Cardiac atrium fibroblast (primary cell): ENCODE data around the gene TPRX2.

DNA sequence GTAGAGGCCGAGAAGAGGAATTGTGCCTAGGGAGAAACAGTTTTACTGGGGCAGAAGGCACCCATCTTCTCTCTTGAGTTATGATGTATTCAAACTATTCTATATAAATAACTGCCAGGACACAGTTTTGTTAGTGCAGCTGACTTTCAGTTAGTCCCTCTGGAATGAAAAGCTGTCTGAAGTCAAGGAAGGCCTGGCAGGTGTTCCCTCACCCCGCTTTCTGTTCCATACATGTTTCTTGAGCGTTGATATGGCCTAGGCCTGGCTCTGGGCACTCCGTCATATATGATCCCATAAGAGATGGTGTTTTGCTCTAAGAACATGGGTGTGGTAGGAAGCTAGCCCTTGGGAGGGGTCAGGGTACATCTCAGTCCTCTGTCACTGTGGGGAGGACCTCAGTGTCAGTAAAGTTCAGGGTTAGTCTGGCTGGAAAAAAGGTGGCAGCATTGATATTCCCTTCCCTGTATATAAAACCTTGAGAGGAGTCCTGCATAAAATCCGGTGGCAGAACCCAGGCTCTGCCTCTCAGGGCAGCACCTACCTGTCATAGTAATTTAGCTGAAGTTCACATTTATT is 73.6 kb upstream of the NPAS1 start:
- RAMPAGE, long total RNA, result no peak

GRCh38 chr19:47100060-47100573 is 13.5 kb downstream of the ZC3H4 start:
- RAMPAGE, long total RNA, result no peak

- RAMPAGE, long total RNA, result no peak
These were observed 15.2 kb downstream of the SAE1 start for GRCh38 chr19:47145768-47146357.

DNA sequence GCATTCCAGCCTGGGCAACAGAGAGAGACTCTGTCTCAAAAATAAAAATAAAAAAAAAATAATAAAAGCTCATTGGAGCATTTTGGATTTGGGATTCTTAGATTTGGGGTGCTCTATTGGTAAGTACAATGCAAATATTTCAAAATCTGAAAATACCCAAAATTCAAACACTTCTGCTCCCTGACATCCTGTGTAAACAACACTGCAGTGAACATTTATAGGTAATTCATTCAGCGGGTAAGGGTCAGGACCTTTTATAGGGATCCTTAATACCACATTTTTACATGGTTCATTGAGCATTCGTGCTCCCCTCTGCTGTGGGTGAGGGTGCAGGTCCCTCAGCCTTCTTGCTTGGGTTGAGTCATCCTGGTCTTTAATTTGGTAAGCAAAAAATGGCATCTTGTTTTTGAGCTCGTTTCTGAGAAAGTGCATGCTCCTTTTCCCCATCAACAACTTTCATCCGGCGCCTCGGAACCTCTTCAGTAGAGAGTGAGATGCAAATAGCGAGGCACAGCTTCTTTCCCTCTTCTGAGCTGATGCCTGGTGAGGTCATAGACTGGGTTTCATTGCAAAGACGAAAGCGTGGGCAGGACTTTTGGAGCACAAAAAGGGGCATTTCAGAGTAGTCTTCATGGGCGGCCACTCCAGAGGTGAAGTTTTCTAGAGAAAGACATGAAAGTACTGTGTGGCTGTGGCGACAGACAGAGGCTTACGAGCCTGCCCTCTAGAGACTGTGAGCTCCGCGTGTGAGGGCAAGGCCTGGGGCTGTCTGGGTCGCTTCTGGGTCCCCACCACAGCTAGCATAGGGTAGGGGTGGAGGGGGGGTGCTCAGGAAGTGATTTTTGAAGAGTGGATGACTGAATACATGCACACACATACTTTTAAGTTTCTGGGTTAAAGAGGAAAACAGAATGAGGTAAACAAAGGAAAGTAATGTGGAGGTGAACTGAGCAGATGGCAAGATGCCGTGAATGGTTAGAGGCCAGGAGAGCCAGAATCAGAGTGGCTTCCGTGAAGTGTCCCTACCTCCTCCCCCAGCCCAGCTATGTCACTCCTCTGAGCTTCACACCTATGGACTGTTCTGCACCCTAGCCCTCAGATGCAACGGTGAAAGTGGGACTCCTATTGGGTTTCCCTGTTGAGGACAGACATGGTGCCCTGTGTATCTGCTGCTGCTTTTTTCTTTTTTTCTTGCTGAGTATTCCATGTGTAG is 44.4 kb downstream of the BBC3 start:
- RAMPAGE, long total RNA, result no peak

GRCh38 chr19:47228797-47229187 is 2.2 kb downstream of the BBC3 start:
- RAMPAGE, long total RNA, result no peak

- RAMPAGE, long total RNA, result no peak
These were observed 369 bp upstream of the DHX34 start for GRCh38 chr19:47348742-47349150.

- RAMPAGE, long total RNA, result no peak
These were observed 911 bp upstream of the MEIS3 start for GRCh38 chr19:47420157-47420718.

DNA sequence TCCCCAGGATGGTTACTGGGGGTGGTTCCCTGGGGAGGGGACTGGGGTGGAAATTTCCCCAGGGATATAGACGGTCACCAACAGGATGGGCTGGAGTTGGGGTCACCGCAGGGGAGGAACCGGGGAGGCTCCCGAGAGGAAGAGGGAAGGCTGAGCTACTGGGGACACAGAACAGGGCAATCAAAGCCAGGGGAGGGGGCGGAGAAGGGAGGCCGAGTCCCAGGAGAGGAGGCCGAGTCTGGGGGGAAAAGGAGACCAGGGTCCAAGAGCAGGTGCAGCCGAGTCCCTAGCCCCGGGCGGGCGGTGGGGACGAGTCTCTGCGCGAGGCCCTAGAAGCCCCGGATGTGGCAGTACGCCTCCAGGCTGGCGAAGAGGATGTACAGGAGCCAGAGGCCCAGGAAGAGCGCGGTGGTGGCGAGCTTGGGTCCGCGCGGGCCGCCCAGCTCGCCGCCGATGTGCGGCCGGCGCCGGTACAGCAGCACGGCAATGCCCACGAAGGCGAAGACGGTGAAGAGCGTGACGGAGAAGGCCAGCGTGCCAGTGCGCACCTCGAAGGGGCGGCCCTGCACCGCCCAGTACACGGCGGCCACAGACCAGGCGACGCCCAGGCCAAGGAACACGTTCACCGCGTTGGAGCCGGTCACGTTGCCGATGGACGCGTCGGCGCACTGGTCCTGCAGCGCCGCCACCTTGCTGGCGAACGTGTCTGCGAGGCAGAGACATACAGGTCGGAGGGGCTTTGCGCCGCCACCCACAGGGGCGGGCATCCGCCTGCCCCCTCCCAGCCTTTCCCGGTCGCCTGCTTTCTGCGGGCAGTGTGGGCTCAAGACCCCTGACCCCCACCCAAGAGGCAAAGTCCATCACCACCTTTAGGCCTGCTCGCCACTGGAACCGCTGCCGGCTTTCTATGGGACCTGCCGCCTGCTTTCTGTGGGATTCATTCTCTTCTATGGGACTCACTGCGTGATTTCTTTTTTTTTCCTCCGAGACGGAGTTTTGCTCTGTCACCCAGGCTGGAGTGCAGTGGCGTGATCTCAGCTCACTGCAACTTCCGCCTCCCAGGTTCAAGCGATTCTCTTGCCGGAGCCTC is 10.8 kb upstream of the MEIS3 start:
- RAMPAGE, long total RNA, result no peak

DNA sequence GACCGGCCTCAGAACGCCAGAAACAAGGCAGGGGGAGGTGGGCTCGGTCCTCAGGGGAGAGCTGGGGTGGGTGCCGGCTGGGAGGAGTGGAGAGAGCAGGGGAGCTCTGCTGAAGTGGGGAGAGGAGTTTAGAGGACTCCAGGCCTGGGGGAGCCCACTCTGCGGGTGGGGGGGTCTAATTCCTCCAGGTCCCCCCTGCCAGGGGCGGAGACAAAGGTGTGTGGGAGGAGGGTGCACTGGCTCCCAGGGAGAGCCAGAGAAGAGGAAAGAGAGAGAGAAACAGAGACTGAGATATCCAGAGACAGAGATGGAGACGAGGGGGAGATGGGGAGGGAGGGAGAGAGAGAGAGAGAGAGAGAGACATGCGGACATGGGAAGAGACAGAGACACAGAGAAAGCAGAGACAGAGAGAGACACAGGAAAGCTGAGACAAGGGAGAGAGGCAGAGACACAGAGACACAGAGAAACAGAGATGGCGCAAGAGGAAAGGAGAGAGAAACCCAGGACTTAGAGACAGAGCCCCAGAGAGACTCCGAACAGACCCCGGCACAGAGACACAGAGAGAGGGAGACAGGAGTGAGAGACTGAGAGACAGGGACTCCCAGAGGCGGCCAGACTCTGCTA is 783 bp downstream of the SLC8A2 start:
- RAMPAGE, long total RNA, result no peak

- RAMPAGE, long total RNA, result no peak
These were observed 5.8 kb upstream of the KPTN start for GRCh38 chr19:47489805-47490251.

DNA sequence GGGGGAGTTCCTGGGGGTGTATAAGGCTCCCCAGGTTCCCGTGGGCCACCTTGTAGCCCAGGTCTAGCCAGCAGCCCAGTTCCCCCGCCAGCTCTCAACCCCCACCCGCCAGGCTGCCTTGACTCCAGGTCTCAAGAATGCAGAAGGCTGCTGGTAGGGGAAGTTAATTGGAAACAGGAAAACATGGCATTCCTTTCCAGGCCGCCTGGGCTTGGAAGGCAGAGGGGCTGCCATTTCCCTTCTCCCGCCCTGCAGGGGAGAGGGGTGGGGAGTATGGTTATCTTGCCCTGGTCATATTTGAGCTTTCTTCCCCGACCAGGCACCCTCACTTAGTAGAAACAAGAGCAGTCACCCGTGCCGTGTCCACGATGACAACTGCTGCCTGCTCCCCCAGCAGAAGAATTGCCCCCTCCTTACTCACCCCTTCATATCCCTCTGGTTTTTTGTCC is 4.3 kb downstream of the BICRA start:
- RAMPAGE, long total RNA, result no peak

GRCh38 chr19:47729856-47730580 is 15.3 kb upstream of the NOP53 start:
- RAMPAGE, long total RNA, result no peak

GRCh38 chr19:47748973-47749777 is 3.8 kb downstream of the NOP53 start:
- RAMPAGE, long total RNA, result no peak

- RAMPAGE, long total RNA, result no peak
These were observed 12.9 kb downstream of the NOP53 start for GRCh38 chr19:47758237-47758697.

GRCh38 chr19:47858786-47859438 is at the start of gene TPRX2:
TSS of gene TPRX2 (plus strand) at chr19:47859235.
- RAMPAGE, long total RNA, result no peak

DNA sequence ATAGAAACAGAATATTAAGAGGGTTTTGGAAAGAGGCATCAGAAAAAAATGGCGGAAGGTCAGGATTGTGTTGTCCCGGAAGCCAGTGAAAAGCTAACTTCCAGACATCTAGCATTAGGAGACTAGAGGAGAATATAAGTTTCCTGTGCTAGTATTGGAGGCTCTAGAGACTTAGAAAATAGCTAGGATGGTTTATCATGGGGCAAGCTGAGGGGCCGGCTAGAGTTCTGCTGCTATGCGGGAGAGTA is 4.5 kb downstream of the SULT2A1 start:
- RAMPAGE, long total RNA, result no peak

- RAMPAGE, long total RNA, result no peak
These were observed 20.7 kb upstream of the CABP5 start for GRCh38 chr19:48064616-48064891.

- RAMPAGE, long total RNA, result no peak
These were observed 11.3 kb upstream of the PLA2G4C start for GRCh38 chr19:48121741-48122536.

DNA sequence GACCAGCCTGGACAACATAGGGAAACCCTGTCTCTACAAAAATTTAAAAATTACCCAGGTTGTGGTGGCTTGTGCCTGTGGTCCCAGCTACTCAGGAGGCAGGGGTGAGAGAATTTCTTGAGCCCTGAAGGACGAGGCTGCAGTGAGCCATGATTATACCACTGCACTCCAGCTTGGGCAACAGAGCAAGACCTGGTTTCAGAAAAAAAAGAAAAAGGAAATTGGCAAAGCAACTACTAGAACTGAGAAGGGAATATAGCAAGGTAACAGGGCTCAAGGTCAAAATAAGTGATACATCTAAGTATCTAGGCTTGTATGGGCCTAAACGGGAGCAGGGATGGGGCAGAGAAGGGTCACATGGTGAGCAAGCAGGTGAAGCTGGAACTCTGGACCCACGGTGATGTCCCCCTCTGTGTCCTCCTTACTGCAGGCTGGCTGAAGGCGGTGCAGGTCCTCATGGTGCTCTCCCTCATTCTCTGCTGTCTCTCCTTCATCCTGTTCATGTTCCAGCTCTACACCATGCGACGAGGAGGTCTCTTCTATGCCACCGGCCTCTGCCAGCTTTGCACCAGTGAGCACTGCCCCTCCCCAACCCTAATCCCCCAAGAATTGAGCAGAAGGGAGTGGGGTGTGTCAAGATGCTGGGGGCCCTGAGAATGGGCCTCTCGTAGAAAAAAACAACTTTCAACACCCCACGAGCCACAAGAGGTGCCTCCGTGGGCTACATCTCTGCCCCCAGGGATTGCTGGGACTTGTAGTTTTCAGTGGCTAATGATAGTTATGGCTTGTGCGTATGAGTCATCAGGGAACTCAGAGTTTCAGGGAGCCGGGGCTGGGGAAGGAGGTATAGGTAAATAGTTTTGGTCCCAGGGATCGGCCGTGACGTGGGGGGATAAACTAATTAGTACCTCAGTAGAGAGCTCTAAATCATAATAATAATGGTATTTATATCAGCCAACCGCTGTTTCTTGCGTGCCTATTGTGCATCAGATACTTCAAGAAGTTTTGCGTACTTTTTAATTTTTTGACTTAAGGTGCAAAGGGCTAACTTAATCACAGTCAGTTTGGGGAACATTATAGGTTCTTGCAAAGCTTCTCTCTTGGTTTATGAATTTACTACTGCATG is 3.9 kb downstream of the EMP3 start:
- RAMPAGE, long total RNA, result no peak

DNA sequence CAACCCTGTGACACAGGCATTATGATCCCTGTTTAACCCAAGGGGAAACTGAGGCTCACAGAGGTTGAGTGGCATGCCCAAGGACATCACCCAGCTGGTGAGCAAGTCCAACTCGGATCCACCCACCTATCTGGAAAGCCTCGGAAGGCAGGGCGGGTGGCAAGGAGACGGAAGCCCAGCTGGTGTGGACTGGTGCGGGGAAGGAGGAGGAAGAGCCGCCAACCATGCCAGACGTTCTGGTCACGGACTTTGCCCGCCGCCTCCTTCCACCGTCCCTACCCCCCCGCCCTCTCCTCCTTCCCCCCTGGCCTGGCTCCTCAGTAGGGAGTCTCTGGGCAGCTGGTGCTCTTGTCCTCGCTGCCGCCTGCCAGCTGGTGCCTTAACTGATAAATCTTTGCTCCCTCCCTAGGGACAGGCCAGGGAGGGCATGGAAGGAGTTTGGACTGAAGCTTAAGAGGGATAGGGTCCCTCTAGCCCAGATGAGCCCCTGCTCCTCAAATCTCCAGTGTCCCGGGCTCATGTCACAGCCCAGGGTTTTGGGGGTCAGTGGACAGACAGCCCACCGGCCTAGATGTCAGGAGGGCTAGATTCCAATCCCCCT is 4.8 kb downstream of the SYNGR4 start:
- RAMPAGE, long total RNA, result no peak